ENCODE results near the gene OLIG1.

DNA sequence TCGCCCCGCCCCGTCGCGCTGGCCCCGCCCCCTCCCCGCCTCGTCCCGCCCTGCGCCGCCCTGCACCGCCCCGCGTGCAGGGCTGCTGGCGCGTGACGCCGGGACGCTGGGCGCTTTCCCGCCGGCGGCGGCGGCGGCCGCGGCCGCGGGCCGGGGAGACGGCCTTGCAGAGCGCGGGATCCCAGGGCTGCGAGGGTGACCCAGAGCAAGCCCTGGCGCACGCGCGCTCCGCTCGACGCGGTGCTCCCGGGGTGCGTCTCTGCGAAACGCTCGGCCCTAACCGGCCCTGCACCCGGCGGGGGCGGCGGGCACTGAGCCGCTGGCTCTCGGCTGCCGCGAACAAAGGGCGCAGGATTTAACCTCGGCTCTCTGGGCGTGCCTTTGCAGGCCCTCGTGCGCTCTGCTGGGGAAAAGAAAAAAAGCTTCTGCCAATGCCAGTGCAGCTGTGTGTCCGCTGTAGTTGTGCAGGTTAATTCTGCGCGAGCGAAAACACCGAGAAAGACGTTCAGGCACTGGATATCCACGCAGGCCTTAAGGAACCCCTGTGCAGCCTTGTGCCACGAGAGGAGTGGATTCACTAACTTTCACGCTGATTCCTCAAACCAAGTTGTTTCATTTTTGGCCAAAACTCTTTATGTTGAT, 362 bp upstream of the SCAF4 start:
- PRO-cap: bidirectional peak, plus-strand start at position 113 of the sequence, minus-strand start outside the sequence; bidirectional peak, plus-strand start at position 437 of the sequence, minus-strand start at position 338 of the sequence
- RAMPAGE, long total RNA, 4 experiments: no peak in any of the 4 experiments

- PRO-cap: no peak
- RAMPAGE, long total RNA, 4 experiments: no peak in any of the 4 experiments
Observed at GRCh38 chr21:31772445-31773237, 40.7 kb upstream of the SCAF4 start.

DNA sequence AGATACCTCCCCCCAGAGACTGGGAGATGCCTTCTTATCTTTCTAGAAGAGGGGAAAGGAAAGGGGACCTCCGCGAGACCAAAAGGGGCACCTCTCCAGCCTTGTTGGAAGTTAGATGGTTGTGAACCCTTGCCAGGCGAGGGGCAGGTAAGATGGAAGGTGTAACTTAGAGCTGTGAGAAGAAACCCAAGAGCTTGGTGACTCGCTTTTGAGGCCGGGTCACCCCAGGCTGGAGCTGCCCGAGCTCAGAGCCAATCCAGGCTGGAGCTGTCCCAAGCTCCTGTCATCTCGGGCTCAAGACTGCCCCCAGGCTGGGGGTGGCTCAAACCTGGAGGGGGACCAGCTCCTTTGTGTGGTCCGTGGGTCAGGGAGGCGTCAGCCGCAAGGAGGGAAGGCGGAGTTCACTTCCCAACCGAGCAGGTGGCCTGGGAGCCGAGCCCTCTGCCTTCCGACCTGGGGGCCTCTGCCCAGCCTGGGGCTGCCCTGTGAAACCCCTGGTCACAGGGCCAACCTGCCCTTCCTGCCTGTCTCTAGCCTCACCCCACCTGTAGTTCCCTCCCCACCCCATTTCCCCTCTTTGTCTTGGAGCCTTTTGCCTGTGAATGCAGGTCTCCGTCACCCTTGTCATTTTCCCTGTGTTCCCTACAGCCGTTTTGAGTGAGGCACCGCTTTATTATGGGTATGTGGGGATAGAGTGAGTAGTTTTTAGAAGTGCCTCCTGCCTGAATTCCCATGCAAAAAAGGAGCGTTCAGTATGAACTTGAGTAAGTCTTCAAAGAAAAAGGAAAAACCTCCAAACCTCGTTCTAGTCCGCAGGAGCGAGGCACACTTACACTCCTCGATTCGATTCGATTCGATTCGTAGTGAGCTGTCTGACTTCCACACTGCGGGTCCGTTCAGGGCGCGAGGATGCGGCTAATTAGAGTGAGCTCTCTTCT, 2.2 kb downstream of the HUNK start:
- PRO-cap: no peak
- RAMPAGE, long total RNA, 4 experiments: no peak in any of the 4 experiments

GRCh38 chr21:32345200-32346041, 46.8 kb downstream of the MRAP start:
- PRO-cap: no peak
- RAMPAGE, long total RNA, 4 experiments: no peak in any of the 4 experiments

GRCh38 chr21:32350502-32350702, 42.4 kb downstream of the URB1 start:
- PRO-cap: no peak
- RAMPAGE, long total RNA, 4 experiments: no peak in any of the 4 experiments

GRCh38 chr21:32414190-32414698, 1.7 kb downstream of the EVA1C start:
- PRO-cap: bidirectional peak, plus-strand start at chr21:32414370, minus-strand start at chr21:32414259; bidirectional peak, plus-strand start at chr21:32414537, minus-strand start at chr21:32414407
- RAMPAGE, long total RNA, 4 experiments: no peak in any of the 4 experiments

DNA sequence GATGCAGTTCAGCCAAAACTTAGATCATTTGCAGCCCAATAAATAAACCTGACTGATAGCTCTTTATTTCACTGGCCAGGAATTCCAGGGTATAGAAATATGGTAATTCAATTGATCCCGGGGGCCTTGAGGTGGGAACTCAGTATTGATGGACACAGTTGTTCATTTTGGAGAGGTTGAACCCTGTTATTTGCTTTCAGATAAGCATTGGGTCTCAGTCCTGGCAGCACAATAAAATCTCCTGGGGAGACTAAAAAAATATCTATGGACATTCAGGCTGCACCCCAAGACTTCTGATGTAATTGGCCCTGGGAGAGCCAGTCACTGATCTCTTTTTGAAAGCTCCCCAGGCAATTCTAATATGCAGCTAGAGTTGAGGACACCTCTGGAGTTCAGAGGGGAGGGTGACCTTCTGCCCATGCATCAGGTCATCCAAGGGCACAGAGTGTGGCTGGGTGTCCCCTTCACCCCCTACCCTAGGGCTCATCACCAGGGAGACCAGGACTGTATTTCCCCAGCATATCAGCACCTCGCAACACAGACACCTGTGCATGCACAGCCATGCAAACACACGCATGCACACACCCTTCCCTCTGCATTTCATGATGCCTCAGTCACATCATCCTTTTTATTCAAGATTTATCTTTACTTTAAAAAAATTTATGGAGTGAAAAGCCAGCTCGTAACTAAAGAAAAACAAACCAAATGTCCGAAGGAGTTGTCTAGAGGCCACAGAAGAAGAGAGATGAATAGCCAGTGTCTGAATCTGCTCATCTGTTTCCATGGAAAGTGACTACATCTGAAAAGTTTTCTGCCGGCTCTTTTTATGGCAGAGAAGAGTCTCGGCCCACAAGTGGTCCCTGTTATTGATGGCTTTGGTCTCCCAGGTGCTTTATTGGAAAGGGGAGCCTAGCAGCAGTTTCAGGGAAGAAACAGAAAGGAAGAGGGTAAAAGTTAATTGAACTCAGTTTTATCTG, 5.3 kb downstream of the EVA1C start:
- PRO-cap: no peak
- RAMPAGE, long total RNA, 4 experiments: no peak in any of the 4 experiments

GRCh38 chr21:32592926-32593494, 7.7 kb upstream of the TCP10L start:
- PRO-cap: no peak
- RAMPAGE, long total RNA, 4 experiments: no peak in any of the 4 experiments

DNA sequence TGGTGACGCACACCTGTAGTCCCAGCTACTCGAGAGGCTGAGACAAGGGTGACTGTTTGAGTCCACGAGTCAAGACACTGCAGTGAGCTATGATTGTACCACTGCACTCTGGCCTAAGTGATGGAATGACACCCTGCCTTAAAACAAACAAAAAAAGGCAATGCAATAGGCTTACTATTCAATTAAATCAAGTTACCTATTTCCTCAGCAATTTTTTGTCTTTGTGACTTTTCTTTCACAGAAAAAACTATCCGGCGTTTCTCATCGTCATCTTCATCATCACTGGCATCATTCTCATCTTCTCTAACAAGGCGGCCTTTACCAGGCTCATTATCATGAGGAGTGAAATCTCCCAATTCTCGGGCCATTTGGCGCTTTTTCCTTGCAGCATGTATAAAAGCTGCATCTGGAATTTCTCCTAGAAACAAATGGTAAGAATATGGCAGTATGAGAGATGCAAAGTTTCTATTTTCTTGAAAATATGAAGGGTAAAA, 9.6 kb downstream of the PAXBP1 start:
- PRO-cap: no peak
- RAMPAGE, long total RNA, 4 experiments: no peak in any of the 4 experiments

GRCh38 chr21:32771965-32772423, 439 bp upstream of the PAXBP1 start:
- PRO-cap: bidirectional peak, plus-strand start at chr21:32772135, minus-strand start at chr21:32771813
- RAMPAGE, long total RNA, 4 experiments: start-site peak on the plus strand in 3 of 4 experiments, at chr21:32772148-32772223 at its widest, 7 to 80 reads per replicate

DNA sequence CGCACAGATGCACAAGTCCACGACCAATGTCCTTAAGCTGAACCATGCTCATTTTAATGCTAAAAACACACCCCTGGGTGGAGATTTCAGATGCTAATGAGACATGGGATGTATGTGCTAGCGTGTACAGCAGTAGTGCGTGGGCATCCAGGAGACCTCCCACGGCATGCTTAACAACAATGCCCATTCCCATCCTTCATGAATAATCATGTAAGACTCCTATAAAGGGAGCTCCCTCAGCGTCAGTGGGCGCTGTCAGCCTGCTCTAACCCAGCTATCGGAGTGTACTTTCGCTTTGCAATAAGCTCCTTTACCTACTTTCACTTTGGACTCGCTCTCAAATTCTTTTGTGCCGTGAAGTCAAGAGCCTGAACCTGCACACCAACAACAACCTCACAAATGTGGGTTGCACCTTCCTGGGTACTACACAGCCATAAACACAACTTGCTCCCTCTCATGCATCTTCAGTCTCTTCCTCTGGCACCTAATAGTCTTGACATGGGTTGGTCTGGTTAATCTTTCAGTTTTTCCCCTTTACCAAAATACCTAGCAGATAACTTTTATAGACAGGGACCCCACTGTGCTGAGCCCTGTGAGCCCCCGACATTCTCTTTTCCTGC, 72.8 kb upstream of the C21orf62 start:
- PRO-cap: no peak
- RAMPAGE, long total RNA, 4 experiments: no peak in any of the 4 experiments

DNA sequence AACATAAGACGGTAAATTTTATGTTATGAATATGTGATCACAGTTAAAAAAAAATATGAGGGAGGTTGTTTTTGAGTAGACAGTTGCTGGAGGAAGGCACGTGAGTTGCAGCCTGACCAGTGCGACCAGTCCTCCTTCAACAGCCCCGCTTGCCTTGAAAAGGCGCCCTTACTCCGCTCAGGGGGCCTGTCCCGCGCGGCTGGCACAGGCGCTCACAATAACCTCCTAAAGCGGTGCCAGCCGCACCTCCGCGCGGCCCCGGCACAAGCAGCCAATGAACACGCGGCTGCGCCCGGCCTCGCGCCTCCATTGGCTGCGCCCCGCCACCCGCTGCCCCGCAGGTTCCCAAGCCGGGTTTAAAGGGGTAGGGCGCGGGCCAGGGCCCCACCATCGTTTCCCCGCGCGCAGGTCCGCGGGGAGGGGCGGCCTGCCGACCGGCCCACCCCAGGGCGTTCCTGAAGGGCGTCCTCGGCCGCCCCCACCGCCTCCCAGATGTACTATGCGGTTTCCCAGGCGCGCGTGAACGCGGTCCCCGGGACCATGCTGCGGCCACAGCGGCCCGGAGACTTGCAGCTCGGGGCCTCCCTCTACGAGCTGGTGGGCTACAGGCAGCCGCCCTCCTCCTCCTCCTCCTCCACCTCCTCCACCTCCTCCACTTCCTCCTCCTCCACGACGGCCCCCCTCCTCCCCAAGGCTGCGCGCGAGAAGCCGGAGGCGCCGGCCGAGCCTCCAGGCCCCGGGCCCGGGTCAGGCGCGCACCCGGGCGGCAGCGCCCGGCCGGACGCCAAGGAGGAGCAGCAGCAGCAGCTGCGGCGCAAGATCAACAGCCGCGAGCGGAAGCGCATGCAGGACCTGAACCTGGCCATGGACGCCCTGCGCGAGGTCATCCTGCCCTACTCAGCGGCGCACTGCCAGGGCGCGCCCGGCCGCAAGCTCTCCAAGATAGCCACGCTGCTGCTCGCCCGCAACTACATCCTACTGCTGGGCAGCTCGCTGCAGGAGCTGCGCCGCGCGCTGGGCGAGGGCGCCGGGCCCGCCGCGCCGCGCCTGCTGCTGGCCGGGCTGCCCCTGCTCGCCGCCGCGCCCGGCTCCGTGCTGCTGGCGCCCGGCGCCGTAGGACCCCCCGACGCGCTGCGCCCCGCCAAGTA, at the start of gene OLIG1:
Gene OLIG1, plus strand, starts transcription at position 387 of the 1,148 bp plus-strand sequence.
- PRO-cap: no peak
- RAMPAGE, long total RNA, 4 experiments: no peak in any of the 4 experiments

- PRO-cap: unidirectional peak, minus-strand start at chr21:33374517
- RAMPAGE, long total RNA, 4 experiments: no peak in any of the 4 experiments
Observed at GRCh38 chr21:33373956-33374976, 28.9 kb upstream of the IFNGR2 start.

DNA sequence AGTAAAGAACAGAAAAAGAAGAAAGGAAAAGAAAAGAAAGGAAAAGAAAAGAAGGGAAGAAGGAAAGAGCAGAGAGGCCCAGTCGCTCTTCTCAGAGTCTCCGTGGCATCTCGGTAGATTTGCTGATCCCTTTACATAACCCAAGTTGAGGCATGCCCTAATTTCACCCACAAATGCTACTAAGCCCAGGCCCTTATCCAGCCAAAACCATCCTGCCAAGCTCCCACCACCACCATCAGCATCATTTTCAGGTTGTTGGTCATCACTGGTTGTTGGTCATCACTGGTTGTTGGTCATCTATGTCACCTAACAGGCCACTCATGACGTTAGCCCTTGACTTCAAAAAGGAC, 20.9 kb upstream of the IFNGR2 start:
- PRO-cap: bidirectional peak, plus-strand start at position 200 of the sequence, minus-strand start at position 112 of the sequence
- RAMPAGE, long total RNA, 4 experiments: no peak in any of the 4 experiments

DNA sequence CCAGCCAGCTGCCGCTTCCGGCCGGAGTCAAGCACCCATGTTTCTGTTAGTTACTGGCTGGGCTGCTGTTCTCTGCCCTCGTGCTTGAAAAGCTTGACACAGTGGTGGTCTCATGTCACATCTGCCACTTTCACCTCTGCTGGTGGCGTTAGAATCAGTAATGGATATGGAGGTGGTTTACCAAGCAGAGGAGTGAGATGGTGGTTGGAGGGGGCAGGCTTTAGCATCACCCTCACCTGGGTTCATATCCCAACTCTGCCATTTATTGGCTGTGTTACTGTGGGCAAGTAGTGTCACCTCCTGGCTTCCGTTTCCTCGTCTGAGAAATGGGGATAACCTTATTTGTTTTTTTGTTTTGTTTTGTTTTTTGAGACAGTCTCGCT, 21.2 kb downstream of the IFNGR2 start:
- PRO-cap: no peak
- RAMPAGE, long total RNA, 4 experiments: no peak in any of the 4 experiments

GRCh38 chr21:33550572-33551496, 8.0 kb downstream of the SON start:
- PRO-cap: no peak
- RAMPAGE, long total RNA, 4 experiments: no peak in any of the 4 experiments

DNA sequence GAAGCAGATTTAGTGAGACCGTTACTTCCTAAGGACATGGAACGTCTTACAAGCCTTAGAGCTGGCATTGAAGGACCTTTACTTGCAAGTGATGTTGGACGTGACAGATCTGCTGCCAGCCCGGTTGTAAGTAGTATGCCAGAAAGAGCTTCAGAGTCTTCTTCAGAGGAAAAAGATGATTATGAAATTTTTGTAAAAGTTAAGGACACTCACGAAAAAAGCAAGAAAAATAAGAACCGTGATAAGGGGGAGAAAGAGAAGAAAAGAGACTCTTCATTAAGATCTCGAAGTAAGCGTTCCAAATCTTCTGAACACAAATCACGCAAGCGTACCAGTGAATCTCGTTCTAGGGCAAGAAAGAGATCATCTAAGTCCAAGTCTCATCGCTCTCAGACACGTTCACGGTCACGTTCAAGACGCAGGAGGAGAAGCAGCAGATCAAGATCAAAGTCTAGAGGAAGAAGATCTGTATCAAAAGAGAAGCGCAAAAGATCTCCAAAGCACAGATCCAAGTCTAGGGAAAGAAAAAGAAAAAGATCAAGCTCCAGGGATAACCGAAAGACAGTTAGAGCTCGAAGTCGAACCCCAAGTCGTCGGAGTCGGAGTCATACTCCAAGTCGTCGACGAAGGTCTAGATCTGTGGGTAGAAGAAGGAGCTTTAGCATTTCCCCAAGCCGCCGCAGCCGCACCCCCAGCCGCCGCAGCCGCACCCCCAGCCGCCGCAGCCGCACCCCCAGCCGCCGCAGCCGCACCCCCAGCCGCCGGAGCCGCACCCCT, 11.8 kb downstream of the SON start:
- PRO-cap: no peak
- RAMPAGE, long total RNA, 4 experiments: no peak in any of the 4 experiments

DNA sequence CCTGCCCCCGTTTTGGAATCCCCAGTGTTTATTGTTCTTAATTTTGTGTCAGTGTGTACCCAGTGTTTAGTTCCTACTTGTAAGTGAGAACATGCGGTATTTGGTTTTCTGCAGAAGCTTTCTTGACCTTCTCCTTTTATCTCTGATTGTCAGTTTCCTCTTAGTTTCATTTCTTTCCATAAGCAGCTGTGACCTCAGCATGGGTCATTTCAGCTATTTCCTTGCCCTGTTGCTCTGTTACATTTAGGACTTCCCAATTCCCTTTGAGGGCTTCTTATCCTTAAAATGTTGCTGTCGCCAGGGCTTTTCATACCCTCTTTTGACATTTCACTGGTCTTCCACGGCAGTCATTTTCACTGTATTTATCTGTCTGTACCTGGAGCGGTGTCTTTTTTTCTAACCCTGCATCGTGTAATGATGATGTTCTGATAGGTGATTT, 14.9 kb downstream of the ITSN1 start:
- PRO-cap: unidirectional peak, minus-strand start at position 144 of the sequence
- RAMPAGE, long total RNA, 4 experiments: no peak in any of the 4 experiments

GRCh38 chr21:33801518-33802135, 114.0 kb downstream of the ATP5PO start:
- PRO-cap: bidirectional peak, plus-strand start at chr21:33801914, minus-strand start at chr21:33801801
- RAMPAGE, long total RNA, 4 experiments: no peak in any of the 4 experiments

DNA sequence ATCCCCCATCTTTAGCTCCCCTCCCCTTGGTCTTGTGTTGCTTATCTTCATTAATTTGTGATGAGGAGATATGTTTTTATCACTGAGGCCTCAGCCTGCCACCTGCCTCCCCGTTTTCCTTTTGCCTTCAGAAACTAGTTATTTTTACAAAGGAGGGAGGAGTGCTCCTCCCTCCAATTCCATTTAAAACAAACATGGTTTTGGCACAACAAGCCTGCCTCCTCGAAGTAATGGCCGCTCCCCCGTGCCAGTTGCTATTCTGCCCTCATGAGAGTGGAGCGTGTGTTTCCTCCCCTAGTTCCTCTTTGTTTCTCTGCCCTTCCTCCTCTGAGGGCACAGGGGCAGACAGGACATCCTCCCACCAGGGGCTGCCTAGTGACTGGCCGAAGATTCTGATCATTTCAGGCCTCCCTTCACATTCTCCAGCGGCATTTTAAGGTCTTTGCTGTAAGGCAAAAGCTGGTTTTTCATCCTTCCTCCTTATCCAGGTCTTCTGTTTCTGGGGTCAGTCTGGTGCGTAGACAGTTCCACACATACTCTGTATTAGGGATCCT, 78.2 kb upstream of the ATP5PO start:
- PRO-cap: no peak
- RAMPAGE, long total RNA, 4 experiments: no peak in any of the 4 experiments